Lung (tissue), 4 donors: ENCODE measurements around the gene EFCAB2.

GRCh38 chr1:243323466-243323879, 67.6 kb downstream of the SDCCAG8 start:
- PRO-cap = no peak
- RAMPAGE, long total RNA = no peak
- RRBS = no CpG with 5 or more reads among the region's 4 CpGs

DNA sequence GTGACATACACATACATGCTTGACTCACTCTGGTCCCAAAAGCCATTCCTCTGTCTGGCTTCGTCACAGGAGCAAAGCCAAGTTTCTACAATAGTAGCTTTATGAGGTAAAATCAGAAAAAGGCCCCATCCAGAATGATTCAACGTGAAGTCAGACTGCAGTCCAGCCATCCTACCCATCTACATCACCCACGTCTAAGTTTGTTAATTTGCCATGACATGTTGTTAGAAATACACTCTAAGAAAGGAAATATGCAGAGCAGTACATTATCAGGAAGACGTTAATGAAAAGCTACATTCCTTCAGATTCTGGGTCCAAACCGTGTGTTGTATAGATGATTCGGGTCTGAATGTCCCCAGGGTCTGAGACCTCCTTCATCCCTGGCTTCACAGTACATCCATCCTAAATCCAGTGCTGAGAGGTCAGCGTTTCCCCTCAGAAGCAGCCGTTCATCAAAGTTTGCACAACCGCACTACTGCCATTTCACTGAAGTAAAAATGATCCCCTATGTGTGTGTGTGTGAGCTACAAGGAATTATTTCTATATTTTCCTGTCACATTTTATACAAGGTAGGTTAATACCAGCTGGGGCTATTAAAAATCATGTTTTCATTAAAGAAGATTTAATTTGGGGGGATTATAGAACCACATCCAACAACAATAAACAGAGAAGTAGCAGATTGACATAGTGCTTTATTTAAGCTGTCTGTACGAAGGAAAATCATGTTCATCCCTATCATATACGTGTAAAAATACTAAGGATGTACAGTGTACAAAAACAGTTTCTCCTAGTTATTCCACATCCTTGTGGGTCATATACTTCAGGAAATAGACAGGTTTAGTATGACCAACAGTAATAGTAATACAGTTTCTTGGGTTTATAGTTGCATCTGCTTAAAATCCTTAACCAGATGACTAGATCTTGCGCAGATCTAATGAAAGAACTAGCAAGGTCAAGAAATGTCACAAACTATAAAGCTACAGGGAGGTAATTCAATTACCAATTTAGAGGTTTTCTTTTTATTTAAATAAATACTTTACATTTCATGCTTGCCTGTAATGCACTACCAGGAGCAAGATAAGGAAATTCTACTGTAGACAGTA, 245.6 kb downstream of the SDCCAG8 start:
- PRO-cap = no peak
- RAMPAGE, long total RNA = no peak
- RRBS = no CpG with 5 or more reads among the region's 12 CpGs

DNA sequence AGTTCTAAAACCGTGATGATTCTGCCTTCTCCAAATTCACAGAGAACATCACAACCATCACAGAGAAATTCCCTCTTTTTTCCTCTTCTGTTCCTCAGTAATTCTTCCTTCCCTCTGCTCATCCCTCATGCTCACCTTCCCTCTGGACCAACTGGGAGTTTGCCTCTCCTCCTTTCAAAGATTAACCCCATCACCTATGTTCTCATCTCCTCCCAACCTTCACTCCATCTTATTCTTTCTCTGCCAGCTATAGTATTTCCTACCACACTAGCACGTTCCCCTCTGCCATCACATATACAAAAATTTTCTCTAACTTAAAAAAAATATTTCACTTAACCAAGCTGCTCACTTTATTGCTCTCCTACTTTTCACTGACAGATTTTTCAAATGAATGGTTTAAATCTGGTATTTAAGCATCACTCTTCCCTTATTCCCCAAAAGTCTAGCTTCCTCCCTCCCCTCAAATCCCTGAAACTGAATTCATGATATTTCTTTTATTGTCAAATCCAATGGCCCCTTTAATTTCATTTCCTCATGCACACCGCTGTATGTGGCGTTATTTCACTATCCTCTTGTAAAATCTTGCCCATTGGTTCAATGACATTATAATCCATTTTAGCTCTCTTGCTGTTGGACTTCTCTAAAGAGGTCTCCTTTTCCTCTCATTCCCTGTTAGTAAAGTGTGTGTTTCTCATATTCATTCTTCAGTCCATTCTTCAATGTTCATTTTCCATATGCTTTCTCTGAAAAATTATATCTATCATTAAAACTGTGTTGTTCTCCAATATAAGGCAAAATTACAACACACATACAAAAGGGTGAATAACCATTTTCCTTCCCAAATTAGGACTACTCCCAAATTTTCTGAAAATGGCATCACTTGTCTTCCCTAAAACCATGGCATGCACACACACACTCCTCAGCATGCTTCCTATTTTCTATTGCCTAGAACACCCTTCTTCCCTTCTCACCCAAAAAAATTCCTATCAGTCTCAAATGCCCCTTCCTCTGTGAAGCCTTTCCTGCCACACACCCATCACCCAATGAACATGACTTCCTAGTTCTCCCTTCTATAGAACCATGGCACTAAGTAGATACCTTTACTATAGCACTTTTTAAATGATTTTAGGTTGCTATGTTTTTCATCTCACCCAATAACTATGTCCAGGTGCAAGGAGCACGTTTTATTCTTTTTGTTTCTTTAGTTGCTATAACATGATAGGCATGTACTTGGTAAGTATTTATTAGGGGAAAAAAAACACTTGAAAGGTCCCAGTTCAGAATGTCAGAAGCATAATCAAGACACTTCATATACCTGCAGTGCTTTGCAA, 44.5 kb downstream of the AKT3 start:
- PRO-cap = no peak
- RAMPAGE, long total RNA = no peak
- RRBS = no CpG with 5 or more reads among the region's 5 CpGs

GRCh38 chr1:244047640-244048302, 3.3 kb upstream of the ZBTB18 start:
- PRO-cap = unidirectional peak, plus-strand start at chr1:244047830; unidirectional peak, minus-strand start at chr1:244048119; bidirectional peak, plus-strand start at chr1:244048492, minus-strand start at chr1:244048241
- RAMPAGE, long total RNA = no peak
- RRBS = under 1% methylated on average over 7 of the region's 60 CpGs

- PRO-cap = no peak
- RAMPAGE, long total RNA = no peak
- RRBS = no CpG with 5 or more reads among the region's 7 CpGs
Observed at GRCh38 chr1:244053343-244053708, 2.2 kb downstream of the ZBTB18 start.

- PRO-cap = no peak
- RAMPAGE, long total RNA = no peak
- RRBS = no CpG with 5 or more reads among the region's 11 CpGs
Observed at GRCh38 chr1:244092732-244093605, 41.9 kb downstream of the ZBTB18 start.

DNA sequence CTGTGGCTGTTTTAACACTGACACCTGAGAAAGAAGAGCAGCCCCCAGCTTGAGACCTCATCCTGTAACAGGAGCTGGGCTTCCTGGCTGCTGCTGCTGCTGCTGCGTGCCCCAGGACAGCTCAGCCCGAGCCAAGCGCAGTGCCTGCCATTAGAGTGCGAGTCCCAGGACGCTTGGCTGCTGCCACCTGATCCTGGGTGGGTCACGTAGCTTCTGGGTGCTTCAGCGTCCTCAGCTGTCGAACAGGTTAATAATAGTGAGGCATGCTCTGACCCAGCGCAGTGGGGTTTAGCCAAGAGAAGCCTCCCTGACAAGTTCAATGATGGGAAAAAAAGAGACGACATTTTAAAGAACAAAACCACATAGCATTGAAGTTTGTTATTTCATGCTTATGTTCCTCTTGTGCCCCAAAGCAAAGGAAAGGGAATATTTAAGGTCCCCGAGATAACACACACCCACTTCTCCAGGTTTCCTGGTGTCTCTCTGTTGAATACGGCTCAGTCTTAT, 118.0 kb upstream of the C1orf100 start:
- PRO-cap = no peak
- RAMPAGE, long total RNA = no peak
- RRBS = no CpG with 5 or more reads among the region's 12 CpGs

DNA sequence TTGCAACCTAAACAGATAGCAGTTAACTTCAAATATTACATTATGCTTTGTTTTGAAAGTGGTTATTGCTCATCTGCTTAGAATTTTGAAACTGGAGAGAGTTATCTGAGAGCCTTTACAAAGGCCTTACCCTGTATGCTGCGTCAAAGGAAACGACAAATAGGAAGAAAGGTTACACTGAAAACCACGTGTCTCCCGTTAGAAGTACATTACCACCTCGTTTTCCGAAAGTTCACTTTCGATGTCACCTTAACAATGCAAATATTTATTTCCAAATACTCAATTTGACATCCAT, 1.2 kb downstream of the ADSS2 start:
- PRO-cap = no peak
- RAMPAGE, long total RNA = no peak
- RRBS = no CpG with 5 or more reads among the region's 7 CpGs

DNA sequence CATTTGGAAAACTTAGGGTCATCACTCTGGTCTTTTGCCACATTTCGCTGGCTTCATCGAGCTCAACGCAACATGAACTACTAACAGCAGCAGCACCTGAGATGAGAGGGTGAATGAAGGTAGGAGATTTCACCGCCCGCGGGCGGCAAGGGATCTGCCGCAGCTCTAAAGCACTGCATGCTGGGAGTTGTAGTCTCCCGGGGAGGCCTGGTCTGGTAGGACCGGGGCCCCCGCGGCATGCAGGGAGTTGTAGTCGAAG, 442 bp upstream of the DESI2 start:
- PRO-cap = unidirectional peak, minus-strand start at position 167 of the sequence
- RAMPAGE, long total RNA = no peak
- RRBS = no CpG with 5 or more reads among the region's 13 CpGs

DNA sequence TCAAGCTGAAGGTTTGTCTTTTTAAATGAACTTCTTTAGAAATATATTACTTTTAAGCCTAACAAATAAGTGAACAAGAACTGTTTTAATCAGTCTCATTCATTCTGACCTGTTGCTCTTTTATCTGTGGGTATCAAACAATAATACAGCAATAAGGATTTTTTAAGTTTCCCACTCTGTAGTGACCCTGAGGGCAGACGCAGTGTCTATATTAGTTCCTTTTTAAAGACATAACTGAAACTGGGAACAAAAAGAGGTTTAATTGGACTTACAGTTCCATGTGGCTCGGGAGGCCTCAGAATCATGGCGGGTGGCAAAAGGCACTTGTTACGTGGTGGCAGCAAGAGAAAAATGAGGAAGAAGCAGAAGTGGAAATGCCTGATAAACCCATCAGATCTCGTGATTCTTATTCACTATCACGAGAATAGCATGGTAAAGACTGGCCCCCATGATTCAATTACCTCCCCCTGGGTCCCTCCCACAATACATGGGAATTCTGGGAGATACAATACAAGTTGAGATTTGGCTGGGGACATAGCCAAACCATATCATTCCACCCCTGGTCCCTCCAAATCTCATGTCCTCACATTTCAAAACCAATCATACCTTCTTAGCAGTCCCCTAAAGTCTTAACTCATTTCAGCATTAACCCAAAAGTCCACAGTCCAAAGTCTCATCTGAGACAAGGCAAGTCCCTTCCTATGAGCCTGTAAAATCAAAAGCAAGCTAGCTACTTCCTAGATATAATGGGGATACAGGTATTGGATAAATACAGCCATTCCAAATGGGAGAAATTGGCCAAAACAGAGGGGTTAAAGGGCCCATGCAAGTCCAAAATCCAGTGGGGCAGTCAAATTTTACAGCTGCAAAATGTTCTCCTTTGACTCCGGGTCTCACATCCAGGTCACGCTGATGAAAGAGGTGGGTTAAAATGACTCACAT, 13.9 kb downstream of the DESI2 start:
- PRO-cap = no peak
- RAMPAGE, long total RNA = no peak
- RRBS = no CpG with 5 or more reads among the region's 8 CpGs

DNA sequence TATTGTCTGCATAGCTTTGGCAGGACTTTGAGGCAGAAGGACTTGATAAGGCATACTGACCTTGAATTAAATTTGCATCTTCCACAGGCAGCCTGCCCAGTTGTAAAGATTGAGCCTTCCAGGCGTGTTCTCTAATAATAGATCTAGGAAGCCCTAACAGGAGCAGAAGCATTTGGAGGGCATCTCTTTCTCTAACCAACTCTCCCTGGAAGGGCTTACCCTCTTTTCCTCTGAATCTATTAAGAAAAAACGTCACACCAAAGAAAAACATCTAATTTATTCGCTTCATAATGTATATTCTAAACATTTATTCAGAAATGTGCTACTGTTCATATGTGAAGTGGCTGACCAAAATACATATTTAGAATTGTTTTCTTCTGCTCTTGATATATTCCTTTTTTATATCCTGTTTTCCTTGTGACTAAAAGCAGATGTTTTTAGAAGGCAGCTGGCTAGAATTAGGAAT, 20.2 kb downstream of the DESI2 start:
- PRO-cap = no peak
- RAMPAGE, long total RNA = no peak
- RRBS = no CpG with 5 or more reads among the region's 3 CpGs

GRCh38 chr1:244849613-244850390, 14.3 kb downstream of the COX20 start:
- PRO-cap = no peak
- RAMPAGE, long total RNA = no peak
- RRBS = no CpG with 5 or more reads among the region's 2 CpGs

DNA sequence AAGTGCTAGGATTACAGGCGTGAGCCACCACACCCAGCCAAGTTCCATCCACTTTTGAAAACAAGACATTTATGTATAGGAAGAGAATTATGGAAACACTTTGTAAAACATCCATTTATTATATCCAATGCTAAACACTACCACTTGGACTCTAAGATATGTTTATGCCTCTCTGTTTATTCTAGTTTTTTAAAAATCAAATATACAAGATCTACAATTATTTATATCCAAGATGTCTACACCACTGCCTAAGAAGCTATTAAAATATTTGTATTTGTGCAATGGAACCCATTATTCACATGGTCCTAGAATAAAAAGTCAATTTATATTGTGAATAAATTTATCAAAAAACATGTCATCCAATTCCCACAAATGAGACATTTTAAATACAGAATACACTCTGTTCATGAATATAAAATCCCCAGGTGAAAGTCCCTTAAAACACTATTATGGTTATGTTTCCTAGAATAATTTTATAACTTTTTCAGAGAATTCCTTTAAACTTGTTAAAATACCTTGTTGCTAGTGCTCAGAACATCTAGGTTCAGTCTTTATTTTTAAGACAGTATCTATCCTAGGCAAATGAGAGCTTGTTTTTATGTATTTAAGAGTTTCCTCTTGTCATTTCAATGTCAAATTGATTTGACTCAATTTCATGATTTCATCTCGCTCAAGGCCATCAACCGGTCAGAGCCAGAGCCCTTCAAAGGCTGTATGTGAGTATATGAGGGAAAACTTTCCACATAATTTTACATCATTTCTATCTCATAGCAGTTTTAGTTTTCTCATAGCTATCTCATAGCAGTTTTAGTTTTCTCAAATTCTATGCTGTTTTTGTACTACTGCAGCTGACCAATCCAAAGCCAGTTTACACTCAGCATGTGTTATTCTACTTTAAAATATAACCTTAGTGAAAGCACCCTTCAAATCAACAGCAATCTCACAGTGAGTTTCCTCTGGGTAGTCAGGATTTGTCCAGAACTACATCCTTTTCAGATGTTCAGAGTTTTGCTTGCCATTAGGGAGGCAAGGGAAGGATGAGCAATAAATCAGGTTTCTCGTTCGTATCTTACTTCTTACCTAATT, 12.9 kb downstream of the HNRNPU start:
- PRO-cap = no peak
- RAMPAGE, long total RNA = no peak
- RRBS = no CpG with 5 or more reads among the region's 5 CpGs

DNA sequence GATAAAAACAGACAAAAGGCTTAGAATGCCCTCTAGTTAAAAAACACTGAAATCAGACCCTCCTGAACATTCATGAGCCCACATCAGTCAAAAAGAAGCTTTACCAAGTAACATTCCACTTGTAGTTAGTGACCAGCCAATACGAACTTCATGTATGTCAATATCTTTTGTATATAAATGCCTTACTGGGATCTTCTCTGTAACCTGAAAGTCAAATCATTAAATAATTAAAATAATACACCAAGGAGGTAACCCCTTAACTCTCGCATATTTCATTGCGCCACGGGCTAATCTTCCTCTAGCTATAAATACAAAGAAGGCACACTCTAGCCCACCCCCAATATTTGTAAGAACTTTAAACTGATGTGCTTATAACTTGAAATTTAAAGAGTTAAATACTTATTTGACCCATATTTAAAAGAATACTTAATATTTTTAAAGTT, 5.2 kb downstream of the HNRNPU start:
- PRO-cap = no peak
- RAMPAGE, long total RNA = no peak
- RRBS = no CpG with 5 or more reads among the region's 4 CpGs

- PRO-cap = no peak
- RAMPAGE, long total RNA = no peak
- RRBS = no CpG with 5 or more reads among the region's 6 CpGs
Observed at GRCh38 chr1:244919198-244919698, 50.2 kb upstream of the EFCAB2 start.

DNA sequence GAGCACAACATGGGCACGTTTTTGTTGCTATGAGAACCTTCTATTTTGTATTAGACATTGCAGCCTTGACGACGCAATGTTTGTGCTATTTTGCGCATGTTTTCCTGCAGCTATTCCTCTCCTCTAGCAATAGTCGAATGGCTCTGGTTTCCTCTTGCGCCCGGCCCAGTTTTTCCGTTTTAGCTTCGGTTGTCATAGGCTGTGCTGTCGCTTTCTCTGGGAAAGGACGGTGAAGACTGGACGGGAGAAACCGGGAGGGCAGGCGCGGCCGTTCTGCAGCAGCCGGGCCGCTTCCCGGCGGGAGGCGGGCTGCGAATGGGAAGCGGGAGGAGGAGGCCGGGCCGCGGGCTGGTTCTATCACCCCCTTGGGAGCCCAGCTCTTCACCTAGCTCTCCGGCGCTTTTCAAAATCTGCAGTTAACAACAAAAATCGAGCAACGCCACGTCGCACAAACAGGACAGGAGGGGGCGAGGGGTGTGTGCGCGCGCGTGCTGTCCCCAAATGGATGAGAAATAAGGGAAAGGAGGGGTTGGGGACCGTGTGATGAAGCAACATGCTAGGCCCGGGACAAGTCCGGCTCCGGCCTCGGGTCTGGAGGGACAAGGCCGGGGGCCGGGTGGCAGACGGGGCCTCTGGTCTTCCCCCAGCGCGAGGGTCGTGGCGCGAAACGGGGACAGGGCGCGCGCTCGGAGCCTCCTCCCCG, at the start of gene EFCAB2:
TSS of gene EFCAB2 (plus strand) at position 113 of the 703 bp plus-strand sequence.
- PRO-cap = bidirectional peak, plus-strand start at position 129 of the sequence, minus-strand start at position 145 of the sequence; bidirectional peak, plus-strand start at position 570 of the sequence, minus-strand start at position 317 of the sequence; bidirectional peak, plus-strand start outside the sequence, minus-strand start at position 659 of the sequence
- RAMPAGE, long total RNA = no peak
- RRBS = under 1% methylated on average over 18 of the region's 56 CpGs

DNA sequence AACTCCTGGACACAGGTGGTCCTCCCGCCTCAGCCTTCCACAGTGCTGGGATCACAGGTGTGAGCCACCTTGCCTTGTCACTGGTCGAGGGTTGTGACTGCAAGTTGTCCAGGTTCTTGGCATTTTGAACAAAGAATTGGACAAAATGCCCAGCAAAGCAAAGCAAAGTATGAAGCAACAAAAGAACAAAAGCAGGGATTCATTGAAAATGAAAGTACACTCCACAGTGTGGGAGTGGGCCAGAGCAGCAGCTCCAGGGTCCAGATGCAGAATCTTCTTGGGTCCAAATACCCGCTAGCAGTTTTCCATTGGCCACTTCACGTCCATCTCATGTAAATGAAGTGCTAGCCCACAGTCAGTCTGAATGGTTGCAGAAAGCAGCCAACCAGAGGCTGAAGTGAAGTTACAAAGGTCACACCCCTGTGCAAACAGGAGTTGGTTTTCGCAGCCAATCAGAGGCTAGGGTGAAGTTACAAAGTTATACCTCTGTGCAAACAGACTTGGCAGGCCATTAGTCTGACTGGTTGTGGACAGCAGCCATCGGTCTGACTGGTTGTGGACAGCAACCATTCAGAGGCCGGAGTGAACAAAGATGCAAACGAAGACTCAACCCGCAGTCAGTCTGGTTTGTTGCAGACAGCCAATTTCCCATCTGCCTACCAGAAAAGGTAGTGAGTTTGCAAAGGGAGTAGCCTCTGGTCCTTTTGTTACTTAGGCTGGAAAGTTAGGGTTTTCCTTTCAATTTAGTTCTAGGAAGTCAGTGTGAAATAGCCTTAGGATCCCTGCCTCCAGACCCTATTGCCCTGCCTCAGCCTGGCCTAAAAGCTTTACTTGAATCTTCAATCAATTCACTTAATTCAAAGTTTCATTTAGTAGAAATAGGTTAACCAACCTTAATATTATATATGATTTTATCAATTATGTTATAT, 76.0 kb downstream of the EFCAB2 start:
- PRO-cap = no peak
- RAMPAGE, long total RNA = no peak
- RRBS = no CpG with 5 or more reads among the region's 9 CpGs

DNA sequence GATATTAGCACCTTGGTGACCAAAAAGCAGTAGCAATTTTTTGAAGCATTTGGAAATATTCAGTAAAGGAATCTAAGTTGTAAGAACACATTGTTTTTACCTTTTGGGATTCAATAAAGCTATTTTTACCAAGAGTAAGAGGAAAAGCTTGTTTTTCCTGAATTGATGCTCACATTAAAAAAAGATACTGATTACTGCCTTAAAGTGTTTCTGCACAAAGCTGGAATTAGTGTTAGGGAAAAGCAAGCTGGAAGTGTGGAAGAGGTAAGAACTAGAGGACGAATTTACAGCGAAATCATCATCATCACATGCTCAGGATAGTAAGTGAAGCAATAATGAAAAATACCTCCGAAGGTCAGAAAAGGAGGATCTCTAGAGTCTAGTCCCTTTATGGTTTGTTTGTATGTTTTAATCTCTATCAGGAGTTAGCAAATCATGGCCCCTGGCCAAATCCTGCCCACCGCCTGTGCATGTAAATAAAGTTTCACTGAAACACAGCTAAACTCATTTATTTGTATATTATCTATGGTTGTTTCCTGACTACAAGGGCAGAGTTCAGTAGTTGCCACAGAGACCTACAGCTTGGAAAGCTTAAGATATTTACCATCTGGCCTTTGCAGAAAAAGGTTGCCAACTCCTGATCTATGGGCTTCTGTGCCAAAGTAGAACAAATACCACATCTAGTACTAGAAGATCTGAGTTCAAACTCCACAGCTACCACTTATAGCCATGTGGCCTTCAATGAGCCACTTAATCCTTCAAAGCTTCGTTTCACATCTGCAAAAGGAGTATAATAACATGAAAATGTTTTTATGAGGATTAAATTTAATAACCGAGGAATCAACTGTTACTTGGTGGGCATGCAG, 91.2 kb downstream of the EFCAB2 start:
- PRO-cap = no peak
- RAMPAGE, long total RNA = no peak
- RRBS = no CpG with 5 or more reads among the region's 6 CpGs

GRCh38 chr1:245168049-245168577, 13.3 kb downstream of the KIF26B start:
- PRO-cap = no peak
- RAMPAGE, long total RNA = no peak
- RRBS = no CpG with 5 or more reads among the region's 13 CpGs

- PRO-cap = no peak
- RAMPAGE, long total RNA = no peak
- RRBS = no CpG with 5 or more reads among the region's 5 CpGs
Observed at GRCh38 chr1:245510593-245511206, 355.9 kb downstream of the KIF26B start.